NCI-H460 (cell line): ENCODE measurements around the gene LRP5.

DNA sequence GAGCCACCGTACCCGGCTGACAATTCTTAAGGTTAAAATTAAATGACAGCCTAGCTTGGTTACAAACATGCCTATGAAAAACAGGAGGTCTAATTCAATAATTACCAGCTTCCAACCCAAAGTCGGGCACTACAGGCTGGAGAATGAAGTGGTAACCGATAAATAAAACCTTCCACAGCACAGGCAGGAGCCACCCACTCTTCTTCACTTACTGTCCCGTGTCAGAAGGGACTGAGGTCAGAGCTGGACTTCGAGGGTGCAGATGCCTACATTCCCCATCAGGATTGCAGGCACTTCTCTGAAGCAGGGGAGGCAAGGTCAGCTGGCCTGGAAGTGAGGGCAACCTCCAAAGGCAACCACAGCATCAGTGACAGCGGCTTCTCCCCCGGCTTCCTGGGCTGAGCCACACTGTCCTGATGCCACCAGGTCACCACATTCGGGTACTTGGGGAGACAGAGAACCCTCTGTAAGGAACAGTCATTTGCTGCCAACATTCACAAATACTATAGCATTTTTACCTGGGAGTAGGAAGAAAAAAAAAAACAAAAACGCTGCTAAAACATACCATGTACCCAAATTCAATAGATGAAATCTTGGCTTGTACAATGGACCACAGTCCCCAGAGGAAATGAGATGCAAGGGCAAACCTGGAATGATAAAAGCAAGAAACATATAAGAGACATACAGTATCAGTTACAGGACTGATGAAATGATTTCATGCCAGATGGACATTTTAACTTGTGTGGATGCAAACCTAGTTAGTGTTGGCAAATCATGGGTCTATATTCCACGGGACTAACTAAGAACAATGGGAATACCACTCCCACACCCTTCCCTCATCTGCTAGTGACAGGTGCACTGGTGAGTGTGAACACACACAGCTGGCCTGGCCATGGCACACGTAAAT, 22.8 kb downstream of the TCIRG1 start:
RAMPAGE:
- cytosol, long total RNA, result no peak
- long total RNA, result no peak
- nucleus, long total RNA, result no peak

RAMPAGE:
- cytosol, long total RNA, result no peak
- long total RNA, result no peak
- nucleus, long total RNA, result no peak
These were observed 32.3 kb downstream of the TCIRG1 start for GRCh38 chr11:68070810-68071807.

GRCh38 chr11:68120468-68121242, 533 bp downstream of the CHKA start:
RAMPAGE:
- cytosol, long total RNA, result no peak
- long total RNA, result no peak
- nucleus, long total RNA, result no peak

DNA sequence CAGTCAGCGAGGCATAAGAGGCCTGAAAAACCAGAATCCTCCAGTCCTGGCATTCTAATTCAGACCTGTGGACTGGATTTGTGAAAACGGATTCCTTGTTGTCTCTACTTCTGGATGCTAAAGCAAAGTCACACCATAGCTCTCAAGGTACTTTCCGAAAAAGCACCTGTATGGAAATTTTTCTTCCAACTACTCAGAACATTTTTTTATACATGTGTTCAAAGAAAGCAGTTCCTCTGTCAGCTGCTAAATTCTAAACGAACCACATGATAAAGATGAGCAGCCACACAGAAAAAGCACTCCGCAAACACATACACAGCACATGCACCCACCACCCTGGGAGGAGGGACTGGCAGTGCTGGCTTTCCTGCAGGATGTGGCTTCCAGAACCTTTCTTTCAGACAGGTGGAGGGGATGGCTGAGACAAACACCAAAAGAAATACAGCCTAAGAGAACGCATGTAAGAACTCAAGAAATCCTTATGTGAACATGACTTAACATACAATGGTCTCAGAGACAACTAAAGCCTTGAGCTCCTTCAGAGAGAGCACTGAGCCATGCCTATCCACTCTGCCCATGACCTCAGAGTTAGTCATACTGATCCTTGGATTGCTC, 43.0 kb upstream of the CHKA start:
RAMPAGE:
- cytosol, long total RNA, result no peak
- long total RNA, result no peak
- nucleus, long total RNA, result no peak

GRCh38 chr11:68312053-68312979, at the start of gene LRP5:
Gene LRP5 (plus strand): TSS chr11:68312591.
RAMPAGE:
- cytosol, long total RNA, result no peak
- long total RNA, result no peak
- nucleus, long total RNA, result no peak

DNA sequence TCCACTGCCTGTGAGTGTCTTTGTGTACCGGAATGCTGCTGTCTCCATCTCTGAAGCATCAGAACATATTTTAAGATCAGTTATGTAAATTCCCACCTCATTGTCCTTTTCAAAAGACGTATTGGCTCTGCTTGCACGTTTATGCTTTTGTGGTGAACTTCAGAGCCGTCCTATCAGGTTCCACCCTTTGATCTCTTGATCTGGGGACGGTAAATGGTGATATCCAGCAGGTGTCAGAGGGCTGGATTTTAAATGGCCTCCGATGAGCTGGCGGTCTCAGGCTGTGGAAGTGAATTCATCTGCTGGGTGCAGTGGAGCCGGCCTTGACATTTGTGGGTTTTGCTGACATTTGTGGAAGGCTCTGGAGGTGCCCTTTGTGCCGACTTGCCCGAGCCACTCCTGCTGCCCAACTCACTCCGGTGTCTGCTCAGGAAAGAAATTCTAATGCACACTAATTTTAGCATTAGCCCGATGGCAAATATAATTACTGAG, 8.9 kb downstream of the LRP5 start:
RAMPAGE:
- cytosol, long total RNA, result no peak
- long total RNA, result no peak
- nucleus, long total RNA, result no peak

DNA sequence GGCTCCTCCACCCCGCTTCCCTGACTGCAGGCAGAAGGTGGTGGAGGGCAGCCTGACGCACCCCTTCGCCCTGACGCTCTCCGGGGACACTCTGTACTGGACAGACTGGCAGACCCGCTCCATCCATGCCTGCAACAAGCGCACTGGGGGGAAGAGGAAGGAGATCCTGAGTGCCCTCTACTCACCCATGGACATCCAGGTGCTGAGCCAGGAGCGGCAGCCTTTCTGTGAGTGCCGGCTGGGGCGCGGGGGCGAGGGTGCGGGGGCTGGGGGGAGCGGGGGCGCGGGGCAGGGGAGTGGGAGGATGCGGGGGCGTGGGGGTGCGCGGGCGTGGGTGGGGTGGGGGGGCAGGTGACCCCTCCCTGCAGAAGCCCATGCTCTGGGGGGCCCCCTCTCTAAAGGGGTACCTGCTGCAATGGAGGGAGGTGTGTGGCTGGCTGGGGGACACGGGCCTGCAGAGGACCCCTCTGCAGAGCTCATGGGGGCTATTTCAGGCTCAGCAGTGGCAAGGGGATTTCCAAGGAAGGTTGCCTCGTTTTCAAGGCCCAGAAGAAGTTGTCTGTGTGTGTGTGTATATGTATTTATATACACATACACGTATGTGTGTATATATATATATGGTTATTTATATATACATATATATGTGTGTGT, 51.5 kb downstream of the LRP5 start:
RAMPAGE:
- cytosol, long total RNA, result no peak
- long total RNA, result no peak
- nucleus, long total RNA, result no peak

GRCh38 chr11:68370462-68371283, 58.3 kb downstream of the LRP5 start:
RAMPAGE:
- cytosol, long total RNA, result no peak
- long total RNA, result no peak
- nucleus, long total RNA, result no peak

DNA sequence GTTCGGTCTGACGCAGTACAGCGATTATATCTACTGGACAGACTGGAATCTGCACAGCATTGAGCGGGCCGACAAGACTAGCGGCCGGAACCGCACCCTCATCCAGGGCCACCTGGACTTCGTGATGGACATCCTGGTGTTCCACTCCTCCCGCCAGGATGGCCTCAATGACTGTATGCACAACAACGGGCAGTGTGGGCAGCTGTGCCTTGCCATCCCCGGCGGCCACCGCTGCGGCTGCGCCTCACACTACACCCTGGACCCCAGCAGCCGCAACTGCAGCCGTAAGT, 46.9 kb upstream of the PPP6R3 start:
RAMPAGE:
- cytosol, long total RNA, result no peak
- long total RNA, result no peak
- nucleus, long total RNA, result no peak

RAMPAGE:
- cytosol, long total RNA, result no peak
- long total RNA, result no peak
- nucleus, long total RNA, result no peak
These were observed 22.1 kb upstream of the PPP6R3 start for GRCh38 chr11:68438313-68439058.

DNA sequence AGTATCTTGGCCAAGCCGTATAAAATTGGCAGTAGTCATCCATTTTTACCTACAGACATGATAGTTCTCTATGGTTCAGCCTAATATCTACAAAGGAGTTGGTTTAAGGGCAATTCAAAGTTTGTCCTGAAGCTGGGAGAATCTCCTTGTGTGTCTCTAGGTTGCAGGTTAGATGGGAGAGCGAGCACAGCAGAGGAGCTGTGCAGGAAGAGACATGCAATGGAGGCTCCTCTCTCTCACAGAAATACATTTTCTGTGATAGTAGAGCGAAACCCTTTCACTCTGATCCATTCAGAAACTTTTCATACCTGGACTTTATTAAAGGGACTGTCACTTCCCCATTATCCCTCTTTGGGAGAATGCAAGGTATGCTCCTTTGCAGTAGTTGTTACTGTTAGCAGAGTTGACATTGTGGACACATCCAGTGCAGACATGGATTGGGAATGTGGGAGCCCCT, 91.6 kb downstream of the PPP6R3 start:
RAMPAGE:
- cytosol, long total RNA, result no peak
- long total RNA, result no peak
- nucleus, long total RNA, result no peak

RAMPAGE:
- cytosol, long total RNA, result no peak
- long total RNA, result no peak
- nucleus, long total RNA, result no peak
These were observed 69.4 kb upstream of the GAL start for GRCh38 chr11:68614913-68615372.

GRCh38 chr11:68781600-68782298, 30.4 kb upstream of the TESMIN start:
RAMPAGE:
- cytosol, long total RNA, result no peak
- long total RNA, result no peak
- nucleus, long total RNA, result no peak

DNA sequence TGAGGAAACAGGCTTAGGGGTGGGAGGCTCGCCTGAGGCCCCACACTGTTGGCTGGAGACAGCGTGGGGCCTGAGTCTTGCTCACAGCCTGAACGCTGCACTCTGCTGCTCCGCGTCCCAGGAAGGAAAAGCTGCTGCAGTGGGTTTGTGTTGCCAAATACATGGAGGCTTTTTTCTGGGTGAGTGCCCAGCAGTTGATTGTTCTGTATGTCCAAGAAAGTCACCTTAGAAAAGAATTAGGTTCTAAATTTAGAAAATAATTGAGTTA, 24.9 kb downstream of the IGHMBP2 start:
RAMPAGE:
- cytosol, long total RNA, result no peak
- long total RNA, result no peak
- nucleus, long total RNA, result no peak

DNA sequence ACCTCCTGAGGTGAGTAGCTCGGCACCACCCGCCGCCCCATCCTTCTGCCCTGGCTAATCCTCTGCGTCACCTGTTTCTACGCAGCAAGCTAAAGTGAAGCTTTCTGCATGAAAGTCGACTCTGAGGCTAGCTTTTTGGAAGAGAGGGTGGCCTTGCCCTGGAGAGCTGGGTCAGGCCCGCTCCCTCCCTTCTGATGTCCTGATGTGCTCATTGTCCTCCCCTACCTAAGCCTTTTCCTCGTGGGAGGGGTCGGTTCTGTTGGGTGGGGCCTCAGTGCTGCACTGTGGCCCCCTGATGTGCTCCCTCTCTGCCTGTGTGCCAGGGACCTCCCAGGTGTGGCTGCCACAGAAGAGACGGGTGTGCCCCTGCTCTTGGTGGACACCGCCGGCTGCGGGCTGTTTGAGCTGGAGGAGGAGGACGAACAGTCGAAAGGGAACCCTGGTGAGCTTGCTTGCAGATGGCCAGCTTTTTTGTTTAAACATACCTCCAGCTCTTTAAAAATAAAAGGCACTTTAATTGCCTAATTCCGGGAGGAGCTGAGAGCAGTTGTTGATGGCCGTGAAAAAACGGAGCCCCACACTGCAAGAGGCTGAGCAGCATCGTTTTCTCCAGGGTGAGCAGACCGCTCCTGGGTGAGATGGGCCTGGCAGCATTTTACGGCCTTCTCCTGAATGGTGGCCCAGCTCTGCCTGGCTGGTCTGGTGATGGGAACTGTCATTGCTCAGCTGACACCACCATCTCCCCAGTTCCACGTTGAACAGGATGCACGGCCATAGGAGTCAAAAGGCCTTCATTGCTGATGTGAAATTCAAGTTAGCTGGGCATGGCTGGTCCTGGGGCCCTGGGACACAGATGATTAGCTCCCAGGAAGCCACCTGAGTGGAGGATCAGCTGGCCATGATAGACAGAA, 30.0 kb downstream of the IGHMBP2 start:
RAMPAGE:
- cytosol, long total RNA, result no peak
- long total RNA, result no peak
- nucleus, long total RNA, result no peak

DNA sequence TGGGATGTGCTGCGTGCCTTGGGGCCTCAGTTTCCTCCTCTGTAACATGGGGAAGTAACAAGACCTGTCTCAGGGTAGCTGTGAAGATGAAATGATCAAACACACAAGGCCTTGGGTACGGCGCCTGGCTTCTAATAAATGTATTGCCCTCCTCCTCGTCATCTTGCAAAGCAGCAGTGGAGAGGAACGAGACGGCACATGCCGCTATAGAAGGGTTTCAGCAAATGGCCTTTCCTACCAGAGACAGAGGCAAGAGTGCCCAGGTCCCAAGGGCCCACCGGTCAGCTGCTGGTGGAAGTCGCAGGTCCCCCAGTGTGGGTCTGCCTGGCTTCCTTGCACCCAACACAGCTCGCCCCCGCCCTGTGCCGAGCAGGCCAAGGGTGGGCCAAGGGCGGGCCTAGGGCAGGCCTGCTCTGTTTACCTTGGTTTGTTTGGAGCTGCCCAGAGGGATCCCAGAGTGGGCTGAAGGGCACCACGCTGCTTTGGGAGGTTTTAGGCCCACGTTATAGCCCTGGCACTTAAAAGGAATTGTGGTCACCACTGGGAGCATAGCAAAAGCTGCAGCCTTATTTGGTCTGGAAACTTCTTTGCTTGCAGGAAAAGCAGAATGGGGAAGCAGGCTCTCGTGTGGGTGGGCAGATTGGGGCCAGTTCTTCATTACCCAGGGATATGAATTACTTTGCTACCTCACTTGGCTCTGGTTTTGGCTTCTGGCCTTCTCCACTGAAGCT, 38.1 kb downstream of the MRGPRD start:
RAMPAGE:
- cytosol, long total RNA, result no peak
- long total RNA, result no peak
- nucleus, long total RNA, result no peak

RAMPAGE:
- cytosol, long total RNA, result no peak
- long total RNA, result no peak
- nucleus, long total RNA, result no peak
These were observed 12.2 kb downstream of the TPCN2 start for GRCh38 chr11:69060965-69061282.

DNA sequence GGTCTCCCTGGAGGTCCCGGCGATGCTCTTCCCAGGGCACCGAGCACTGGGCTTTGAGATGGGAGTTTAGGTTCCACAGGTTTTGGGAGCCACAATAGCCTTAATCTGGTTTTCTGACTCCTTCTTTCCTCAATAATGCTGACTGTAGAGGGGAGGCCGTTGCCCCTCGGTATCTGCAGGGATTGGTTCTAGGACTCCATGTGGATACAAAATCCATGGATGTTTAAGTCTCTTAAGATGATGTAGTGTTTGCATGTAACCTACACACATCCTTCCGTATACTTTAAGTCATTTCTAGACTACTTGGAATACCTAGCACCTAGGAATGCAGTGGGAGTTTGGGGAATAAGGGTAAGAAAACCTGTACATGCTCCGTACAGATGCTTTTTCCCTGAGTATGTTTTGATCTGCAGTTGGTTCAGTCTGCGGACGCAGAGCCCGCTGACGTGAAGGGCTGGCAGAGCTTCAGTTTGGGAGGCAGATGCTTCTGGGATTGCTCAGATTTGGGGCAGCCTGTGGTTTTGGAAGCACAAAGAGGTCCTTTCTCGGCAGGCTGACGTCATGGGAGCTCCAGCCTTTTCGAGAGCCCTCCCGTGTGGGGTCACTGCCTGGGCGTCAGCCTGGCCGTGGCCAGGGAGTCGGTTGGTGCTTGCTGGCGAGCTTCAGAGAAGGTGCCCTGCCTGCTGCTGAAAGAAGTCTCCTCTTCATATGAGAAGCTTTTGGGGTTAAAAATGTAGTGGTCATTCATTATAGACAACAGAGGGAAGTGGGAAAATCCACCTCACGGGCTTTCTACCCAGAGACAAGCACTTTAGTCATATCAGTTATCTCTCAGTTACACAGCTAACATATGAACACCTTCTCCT, 26.6 kb downstream of the TPCN2 start:
RAMPAGE:
- cytosol, long total RNA, result no peak
- long total RNA, result no peak
- nucleus, long total RNA, result no peak

DNA sequence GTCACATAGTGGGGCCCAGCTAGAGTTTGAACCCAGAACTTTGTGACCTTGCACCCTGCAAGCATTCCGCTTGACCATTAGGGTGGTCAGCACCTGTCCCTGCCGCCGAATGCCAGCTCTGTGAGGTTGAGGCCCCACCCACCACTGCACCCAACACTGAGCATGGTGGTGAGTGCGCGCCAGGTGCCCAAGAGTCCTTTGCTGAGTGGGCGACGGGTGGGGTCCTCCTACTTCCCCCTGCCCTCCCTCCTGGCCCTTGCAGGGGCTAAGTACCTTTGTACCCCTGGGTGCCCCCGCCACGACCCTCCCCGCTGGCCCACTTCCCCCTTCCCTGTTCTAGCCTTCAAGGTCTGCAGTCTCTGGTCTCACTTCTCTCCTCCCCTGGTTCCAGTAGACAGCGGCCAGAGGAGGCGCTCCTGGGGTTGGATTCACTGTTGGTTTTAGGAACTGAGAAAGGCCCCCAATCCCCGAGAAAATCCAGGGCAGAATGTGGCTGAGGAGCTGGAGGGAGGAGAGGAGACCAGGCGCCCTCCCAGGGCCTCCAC, 32.2 kb upstream of the SMIM38 start:
RAMPAGE:
- cytosol, long total RNA, result no peak
- long total RNA, result no peak
- nucleus, long total RNA, result no peak

GRCh38 chr11:69158860-69159437, 3.2 kb downstream of the SMIM38 start:
RAMPAGE:
- cytosol, long total RNA, result no peak
- long total RNA, result no peak
- nucleus, long total RNA, result no peak